BJ (cell line): ENCODE measurements around a stretch of chr9.

GRCh38 chr9:79662688-79663325, 91.0 kb downstream of the TLE4 start:
- CAGE, long polyA plus RNA: no peak
- RRBS: no CpG with 5 or more reads among the region's 9 CpGs

- CAGE, long polyA plus RNA: no peak
- RRBS: no CpG with 5 or more reads among the region's 6 CpGs
These were observed 316.1 kb downstream of the TLE1 start for GRCh38 chr9:81373126-81373691.

DNA sequence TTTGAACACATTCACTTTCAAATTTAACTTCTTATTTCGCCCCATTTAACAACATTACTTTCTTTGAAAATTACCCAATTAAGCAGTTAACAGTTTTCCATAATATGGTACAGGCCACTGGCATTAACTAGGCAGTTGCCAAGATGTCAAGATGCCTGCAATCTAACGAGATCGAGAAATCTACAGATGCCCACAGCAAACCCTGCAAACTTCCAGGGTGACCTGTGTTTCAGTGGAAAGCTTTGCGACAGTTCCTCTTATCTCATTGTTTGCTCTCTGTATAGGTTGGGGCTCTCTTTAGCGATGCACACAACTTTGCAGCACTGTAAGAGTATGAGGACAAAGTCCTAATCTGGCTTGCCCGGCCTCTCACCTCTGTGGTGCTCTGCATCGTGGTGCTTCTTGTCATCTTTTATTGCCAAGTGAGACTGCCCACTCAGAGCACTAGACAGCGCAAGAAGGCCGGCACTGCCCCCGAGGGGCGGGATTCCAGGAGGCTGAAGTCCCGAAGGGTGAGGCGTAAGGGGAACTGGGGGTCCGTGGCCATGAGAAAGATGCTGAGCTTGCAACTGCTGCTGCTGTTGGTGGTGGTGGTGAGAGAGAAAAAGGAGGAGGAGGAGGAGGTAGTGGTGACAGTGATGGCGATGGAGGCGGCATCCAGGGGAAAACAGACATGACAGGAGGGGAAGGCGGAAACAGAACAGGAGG, 55.5 kb downstream of the TLE1 start:
- CAGE, long polyA plus RNA: no peak
- RRBS: 80% methylated on average over 2 of the region's 17 CpGs

GRCh38 chr9:82091627-82092035, 103.1 kb downstream of the SPATA31D1 start:
- CAGE, long polyA plus RNA: no peak
- RRBS: no CpG with 5 or more reads among the region's 2 CpGs

DNA sequence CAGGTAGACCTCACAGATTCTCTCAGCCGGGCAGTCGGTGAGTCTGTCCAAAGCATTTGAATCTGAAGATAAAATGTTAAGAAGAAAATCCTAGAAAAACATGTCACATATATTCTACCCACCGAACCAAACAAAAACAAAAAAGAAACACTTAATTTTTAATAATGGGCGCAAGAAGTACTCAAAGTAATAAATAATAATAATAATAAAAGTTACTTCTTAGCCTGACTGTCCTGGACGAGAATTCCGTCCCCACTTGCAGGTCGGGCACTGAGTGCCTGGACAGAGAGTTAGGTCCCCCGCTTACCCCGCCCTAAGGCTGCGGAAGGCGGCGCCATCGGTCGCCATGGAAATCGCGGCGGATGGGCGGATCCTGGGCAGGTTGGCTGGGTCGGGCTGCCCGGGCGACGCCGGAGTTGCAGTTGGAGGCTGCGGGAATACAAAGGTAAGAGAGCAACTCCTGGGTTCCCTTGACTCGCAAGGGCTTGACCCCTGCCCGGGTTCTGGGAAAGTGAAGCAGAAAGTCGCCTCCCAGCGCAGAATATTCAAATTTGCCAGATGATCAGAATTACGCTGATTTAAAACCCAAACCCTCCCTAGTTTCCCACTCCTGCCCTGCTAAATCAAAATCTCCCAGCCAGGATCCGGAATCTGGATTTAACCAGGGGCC, 156.1 kb upstream of the RASEF start:
- CAGE, long polyA plus RNA: no peak
- RRBS: 2% methylated on average over 4 of the region's 30 CpGs

DNA sequence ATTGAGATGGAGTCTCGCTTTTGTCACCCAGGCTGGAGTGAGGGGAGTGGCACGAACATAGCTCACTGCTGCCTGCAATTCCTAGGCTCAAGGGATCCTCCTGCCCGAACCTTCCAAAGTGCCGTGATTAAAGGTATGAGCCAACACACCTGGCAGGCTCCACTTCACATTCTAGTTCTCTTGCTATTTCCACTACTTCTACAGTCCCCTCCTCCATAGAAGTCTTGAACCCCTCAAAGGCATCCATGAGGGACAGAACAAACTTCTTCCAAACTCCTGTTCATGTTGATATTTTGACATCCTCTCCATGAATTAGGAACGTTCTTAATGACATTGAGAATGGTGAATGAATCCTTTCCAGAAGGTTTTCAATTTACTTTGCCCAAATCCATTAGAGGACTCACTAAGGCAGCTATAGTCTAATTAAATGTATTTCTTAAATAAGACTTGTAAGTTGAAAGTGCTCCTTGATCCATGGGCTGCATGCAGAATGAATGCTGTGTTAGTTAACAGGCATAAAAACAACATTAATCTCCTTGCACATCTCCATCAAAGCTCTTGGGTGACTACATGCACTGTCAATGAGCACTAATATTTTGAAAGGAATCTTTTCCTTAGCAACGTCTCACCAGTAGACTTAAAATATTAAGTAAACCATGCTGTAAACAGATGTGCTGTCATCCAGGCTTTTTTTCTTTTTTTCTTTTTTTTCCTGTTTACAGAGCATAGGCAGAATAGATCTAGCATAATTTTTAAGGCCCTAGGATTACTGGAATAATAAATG, 36.6 kb downstream of the UBQLN1 start:
- CAGE, long polyA plus RNA: no peak
- RRBS: no CpG with 5 or more reads among the region's 6 CpGs

GRCh38 chr9:83702030-83702390, 5.7 kb downstream of the UBQLN1 start:
- CAGE, long polyA plus RNA: no peak
- RRBS: no CpG with 5 or more reads among the region's 7 CpGs

GRCh38 chr9:83737777-83738101, 30.0 kb upstream of the UBQLN1 start:
- CAGE, long polyA plus RNA: no peak
- RRBS: no CpG with 5 or more reads among the region's 6 CpGs

- CAGE, long polyA plus RNA: no peak
These were observed 29.0 kb downstream of the GKAP1 start for GRCh38 chr9:83788520-83789091.

- CAGE, long polyA plus RNA: no peak
- RRBS: 2% methylated on average over 20 of the region's 83 CpGs
These were observed 445 bp downstream of the GKAP1 start for GRCh38 chr9:83816968-83817679.

DNA sequence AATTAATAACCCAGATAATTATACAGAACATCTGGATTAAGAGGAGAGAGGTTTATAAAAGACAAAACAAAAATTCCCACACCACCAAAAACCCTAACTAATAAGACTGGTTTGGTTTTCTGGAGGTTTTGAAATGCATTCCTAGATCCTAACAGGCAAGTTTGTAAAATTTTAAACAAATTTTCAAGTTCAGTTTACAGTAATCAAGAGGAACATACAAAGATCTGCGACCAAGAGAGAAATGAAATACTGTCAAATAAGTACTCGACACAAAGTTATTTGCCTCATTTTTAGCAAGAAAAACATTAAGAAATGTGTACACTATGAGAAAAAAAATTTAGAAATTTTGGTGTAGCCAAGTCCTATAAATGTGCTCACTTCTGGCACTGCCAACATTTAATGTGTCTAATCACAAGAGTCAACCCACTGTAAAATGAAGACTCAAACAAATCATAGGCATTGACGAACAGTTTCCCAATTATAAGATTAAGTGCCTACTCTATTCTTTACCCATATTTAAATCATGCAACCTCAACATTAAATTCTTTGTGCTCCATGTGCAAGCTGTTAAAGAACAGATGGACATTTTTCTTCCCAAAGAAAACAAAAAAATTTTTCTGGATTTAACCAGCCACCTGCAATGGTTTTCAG, 3.9 kb downstream of the HNRNPK start:
- CAGE, long polyA plus RNA: no peak
- RRBS: no CpG with 5 or more reads among the region's 3 CpGs

DNA sequence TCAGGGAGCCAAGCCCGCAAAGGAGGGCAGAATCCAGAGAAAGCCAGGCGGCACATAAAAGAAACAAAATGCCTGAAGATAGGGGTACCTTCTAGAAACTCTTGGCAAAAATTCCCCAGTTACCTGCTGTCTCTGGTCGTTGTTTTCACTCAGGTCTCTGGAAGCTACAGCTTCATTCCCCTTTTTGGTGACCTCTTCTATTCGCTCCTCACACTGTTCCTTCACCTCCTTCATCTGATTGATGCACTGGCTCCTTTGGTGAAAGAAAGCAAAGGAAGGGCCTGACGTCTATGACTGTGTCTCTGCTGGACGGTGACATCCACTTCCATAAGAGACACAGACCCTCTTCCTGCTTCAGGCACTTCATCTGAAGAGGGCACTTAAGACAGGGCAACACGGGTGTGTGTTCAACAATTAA, 58.7 kb downstream of the GOLM1 start:
- CAGE, long polyA plus RNA: no peak
- RRBS: no CpG with 5 or more reads among the region's 7 CpGs

GRCh38 chr9:86127278-86127923, 28.0 kb upstream of the GOLM1 start:
- CAGE, long polyA plus RNA: no peak
- RRBS: no CpG with 5 or more reads among the region's 9 CpGs

DNA sequence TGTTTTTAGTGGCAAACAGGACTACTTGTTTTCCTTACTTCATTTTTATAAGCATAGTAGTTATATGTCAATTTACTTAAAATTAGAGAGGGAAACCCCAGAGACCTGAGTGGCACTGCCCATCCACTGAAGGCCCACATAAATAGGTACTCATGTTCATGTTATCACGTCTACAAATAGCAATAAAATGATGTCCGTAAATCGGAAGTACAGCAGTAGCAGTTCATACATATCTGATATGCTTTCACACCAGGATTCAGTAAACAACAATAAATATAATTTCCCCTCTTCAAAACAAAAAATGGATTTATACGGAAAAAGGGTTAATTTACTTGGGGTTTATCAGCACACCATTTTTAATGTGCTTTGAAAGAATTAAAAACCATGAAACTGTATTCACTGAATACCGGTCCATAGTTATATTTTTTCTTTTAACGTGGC, 5.7 kb upstream of the ISCA1 start:
- CAGE, long polyA plus RNA: no peak
- RRBS: no CpG with 5 or more reads among the region's 6 CpGs

DNA sequence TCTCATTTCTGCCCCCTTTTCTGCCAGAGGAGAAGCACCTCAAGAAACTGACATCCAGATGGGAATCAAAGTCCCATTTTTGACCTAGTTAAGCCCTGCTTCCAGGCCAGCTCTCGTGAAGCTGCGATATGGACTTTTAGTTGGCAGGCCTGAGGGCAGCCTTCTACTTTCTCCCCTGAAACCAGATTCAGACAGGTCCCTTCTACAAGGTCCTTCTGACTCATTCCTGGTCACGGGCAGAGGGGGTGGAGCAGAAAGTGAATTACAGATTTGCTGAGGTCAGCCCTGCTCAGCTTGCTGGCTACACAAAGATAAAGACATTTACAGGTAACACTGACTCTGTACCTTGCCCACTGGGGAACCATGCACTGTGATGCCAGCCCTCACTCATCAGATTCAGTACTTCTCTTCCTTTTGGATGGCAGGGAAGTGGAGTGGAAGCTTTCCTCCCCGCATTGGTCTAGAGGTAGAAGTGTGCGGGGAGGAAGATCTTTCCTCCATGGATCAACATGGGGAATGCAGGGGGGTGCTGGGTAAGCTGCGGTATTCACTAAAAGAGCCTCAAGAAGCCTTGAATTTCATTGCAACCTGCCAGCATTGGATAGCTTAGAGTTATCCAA, 52.9 kb upstream of the TUT7 start:
- CAGE, long polyA plus RNA: no peak
- RRBS: no CpG with 5 or more reads among the region's 6 CpGs

GRCh38 chr9:86584416-86584697, 230.1 kb upstream of the TUT7 start:
- CAGE, long polyA plus RNA: no peak
- RRBS: no CpG with 5 or more reads among the region's 3 CpGs

- CAGE, long polyA plus RNA: no peak
- RRBS: no CpG with 5 or more reads among the region's 35 CpGs
These were observed 94.7 kb upstream of the GAS1 start for GRCh38 chr9:87041771-87042704.

DNA sequence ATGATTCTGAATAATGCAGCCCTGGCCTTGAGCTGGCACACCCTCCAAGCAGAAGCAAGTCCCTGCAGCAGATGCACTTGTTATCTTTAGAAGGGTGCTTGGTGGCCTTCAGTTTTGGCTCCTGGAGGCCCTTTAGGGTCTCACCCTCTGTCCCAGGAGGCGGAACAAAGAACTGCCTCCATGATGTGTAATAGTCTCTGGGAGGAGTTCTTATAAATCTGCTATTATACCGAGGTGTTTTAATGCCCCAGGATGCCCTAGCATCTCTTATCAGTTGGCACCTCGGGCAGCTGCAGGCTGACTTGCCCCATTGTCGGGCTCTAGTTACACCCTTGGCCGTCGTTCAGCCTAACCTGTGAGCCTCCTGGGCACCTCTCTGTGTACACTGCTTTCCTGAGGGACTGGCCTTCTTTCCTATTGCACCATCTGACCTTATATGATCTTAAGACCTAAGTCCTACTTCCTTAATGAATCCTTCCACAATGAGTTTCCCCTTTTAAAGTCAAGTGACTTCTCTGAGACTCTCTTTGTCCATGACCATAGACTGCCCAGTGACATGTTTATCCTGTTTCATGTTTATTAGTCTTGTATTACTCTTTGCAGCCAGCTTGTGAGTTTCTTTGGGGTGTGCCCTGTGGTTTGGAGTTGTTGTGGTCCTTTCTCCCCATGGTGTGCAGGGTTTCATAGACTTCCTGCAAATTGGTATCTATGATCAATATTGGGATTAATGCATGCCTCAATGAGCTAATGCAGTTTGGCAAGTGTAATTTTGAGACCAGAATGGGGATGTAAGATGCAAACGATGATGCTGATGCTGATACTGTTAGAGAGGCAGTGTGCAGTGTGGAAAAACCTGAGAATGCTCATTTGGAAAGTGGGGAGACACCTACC, 4.8 kb downstream of the DAPK1 start:
- CAGE, long polyA plus RNA: no peak
- RRBS: no CpG with 5 or more reads among the region's 7 CpGs

- CAGE, long polyA plus RNA: no peak
- RRBS: no CpG with 5 or more reads among the region's 6 CpGs
These were observed 72.2 kb downstream of the DAPK1 start for GRCh38 chr9:87569573-87570627.

GRCh38 chr9:88076504-88077278, 61.6 kb downstream of the SPATA31C2 start:
- CAGE, long polyA plus RNA: no peak
- RRBS: 14% methylated on average over 21 of the region's 50 CpGs